Right ventricle myocardium (tissue), 1 donor: ENCODE measurements around a stretch of chr11.

DNA sequence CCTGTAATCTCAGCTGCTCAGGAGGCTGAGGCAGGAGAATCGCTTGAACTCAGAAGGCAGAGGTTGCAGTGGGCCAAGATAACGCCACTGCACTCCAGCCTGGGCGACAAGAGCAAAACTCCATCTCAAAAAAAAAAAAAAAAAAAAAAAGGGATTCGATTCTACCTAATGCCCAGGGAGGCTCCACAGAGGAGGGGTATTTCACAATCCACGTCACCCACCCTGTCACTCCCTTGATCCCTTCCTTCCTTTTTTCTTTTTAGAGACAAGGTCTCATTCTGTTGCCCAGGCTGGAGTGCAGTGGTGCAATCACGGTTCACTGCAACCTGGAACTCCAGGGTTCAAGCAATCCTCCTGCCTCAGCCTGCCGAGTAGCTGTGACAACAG is 11.5 kb upstream of the FXYD2 start:
- PRO-cap, 2 experiments: no peak in any of the 2 experiments

- PRO-cap, 2 experiments: no peak in any of the 2 experiments
These were observed 12.0 kb downstream of the IL10RA start for GRCh38 chr11:117998138-117998725.

- PRO-cap, 2 experiments: no peak in any of the 2 experiments
These were observed 4.4 kb downstream of the TMPRSS4 start for GRCh38 chr11:118081106-118081772.

- PRO-cap, 2 experiments: no peak in any of the 2 experiments
These were observed 1.6 kb upstream of the SMIM35 start for GRCh38 chr11:118088315-118088769.

DNA sequence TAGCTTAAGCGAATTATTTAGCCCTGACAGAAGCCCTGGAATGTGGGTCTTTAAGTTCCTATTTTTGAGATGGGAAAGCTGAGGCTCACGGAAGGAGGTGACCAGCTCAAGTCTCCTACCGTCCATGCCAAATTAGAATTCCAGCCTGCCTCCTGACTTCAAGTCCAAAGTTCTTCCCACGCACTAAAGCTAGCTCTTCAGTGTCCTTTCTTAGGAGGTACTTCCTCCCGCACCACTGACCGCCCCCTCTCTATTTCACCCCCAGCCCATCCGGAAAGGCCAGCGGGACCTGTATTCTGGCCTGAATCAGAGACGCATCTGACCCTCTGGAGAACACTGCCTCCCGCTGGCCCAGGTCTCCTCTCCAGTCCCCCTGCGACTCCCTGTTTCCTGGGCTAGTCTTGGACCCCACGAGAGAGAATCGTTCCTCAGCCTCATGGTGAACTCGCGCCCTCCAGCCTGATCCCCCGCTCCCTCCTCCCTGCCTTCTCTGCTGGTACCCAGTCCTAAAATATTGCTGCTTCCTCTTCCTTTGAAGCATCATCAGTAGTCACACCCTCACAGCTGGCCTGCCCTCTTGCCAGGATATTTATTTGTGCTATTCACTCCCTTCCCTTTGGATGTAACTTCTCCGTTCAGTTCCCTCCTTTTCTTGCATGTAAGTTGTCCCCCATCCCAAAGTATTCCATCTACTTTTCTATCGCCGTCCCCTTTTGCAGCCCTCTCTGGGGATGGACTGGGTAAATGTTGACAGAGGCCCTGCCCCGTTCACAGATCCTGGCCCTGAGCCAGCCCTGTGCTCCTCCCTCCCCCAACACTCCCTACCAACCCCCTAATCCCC is 10.9 kb downstream of the CD3E start:
- PRO-cap, 2 experiments: no peak in any of the 2 experiments

DNA sequence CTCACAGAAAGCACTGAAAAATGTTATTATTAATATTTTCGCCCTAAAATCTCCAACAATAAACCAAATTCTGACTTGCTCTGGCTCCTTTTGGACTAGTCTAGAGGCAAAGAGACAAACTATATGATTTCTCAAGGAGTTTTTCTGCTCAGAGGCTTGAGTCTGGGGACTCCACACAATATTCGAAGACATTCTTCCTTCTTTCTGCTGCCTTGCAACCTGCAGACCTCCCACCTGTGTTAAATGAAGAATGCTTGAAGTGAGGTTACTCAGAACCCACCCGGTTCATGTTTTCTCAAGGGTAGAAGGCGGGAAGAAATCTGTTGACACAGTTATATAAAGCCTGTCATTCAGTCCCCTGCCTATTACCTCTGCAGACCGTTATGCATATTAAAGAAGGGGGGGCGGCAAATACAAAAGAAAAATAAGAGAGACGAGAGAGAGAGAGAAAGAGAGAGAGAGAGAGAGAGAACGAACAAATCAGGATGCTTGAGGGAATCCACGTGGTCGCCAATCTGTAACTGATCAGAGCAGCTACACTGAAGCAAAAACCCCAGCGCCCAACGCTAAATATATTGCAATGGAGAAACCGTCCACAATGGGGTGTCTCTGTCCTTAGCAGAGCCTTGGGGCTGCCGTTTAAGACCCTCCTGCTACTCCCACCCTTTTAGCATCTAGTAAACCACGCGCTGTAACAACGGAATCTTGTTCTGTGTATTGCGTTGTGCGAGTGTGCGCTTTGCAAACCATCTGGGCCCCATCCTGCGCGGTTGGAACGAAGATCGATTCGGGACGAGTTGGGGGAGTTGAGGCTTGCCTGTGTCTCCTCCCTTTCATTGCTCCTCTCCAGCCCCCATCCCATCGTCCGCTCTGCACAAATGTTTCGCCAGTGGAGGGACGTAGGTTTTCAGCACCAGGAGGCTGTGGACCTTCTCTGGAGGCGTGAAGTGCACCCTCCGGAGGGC is 2.0 kb upstream of the KMT2A start:
- PRO-cap, 2 experiments: no peak in any of the 2 experiments

GRCh38 chr11:118495896-118496436 is 31.3 kb upstream of the TTC36 start:
- PRO-cap, 2 experiments: no peak in any of the 2 experiments

GRCh38 chr11:118522254-118522841 is 4.9 kb upstream of the TTC36 start:
- PRO-cap, 2 experiments: no peak in any of the 2 experiments

DNA sequence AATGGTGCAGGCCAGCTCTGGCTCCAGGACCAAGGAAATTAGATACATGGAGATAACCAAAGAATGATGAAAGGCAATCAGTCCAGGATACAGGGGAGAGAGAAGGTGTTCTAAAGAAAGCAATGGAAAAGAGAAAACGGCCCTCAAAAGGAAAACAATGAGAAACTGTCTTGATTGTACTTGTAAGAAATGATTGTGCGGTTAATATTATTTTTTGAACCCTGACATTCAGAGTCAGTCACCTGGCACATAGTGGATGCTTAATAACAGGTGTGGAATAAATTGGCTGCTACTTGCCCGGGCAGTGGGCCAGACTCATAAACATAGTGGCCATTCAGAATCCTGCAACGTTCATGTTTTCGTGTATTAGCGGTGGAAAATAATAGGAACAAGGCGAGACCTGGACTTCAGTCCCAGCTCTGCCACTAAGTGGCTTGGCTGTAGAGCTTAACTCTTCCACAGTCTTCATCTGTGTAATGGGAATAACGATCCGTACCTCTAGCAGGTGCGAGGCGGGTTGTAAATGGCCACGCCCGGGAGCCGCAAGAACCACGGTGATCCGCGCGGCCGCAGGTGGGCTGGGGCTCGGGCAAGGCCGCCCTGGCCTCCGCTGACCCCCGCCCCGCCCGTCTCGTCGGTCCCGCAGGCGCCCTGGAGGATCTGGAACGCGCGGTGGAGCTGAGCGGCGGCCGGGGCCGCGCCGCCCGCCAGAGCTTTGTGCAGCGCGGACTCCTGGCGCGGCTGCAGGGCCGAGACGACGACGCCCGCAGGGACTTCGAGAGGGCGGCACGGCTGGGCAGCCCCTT is 781 bp upstream of the TMEM25 start:
- PRO-cap, 2 experiments: peak in 1 of 2 experiments; most common plus-strand start position 738 of the sequence (in 1)

DNA sequence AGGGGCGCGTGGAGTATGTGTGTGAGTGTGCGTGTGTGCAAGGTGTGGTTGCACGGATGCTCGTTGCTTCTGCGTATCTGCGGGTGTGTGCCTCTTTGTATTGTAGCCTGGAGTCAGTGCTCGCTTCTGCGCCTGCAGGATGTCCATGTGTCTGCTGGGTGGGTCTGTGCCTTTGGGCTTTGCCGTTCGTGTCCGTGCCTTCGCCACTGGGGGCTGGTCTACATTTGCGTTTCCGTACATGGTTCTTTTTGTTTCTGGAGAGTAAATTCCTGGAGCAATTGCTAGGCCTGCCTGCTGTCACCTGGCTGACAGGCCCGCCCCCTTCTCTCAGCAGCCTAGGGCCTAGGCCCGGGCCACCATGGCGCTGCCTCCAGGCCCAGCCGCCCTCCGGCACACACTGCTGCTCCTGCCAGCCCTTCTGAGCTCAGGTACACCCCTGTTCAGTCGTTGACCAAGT is 480 bp downstream of the TMEM25 start:
- PRO-cap, 2 experiments: no peak in any of the 2 experiments

DNA sequence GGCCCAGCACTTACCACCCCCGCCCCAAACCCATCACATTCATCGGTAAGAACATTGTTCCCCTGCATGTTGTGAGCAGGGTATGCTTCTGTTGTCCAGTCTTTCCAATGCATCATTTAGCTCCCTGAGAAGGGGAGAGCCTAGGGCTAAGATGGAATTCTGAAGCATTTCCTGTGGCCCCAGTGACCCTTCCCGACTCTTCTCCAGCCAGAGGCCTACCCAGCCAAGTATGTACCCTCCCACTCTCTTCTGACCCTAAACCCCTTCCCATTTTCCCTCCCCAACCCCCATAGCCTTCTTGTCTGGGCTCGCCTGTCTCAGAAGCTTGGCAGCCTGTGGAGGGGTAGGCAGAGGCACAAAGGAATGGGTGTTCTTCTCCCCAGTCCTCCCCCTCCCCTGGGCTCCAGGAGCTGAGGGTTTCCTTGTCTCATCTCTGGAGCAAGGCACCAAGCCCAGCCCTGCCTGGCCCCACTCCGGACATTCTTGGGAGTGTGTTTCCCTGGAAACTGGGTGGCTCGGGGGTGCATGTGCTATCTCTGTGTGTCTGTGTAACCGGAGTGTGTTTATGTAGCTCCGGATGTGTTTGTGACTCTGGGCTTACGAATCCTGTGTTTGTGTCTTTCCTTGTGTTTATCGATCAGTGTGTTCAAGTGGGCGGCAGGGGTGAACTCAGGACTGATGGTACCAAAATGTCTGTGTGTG is 10.7 kb downstream of the PHLDB1 start:
- PRO-cap, 2 experiments: no peak in any of the 2 experiments

- PRO-cap, 2 experiments: no peak in any of the 2 experiments
These were observed 27.0 kb downstream of the TREH start for GRCh38 chr11:118652369-118653015.

DNA sequence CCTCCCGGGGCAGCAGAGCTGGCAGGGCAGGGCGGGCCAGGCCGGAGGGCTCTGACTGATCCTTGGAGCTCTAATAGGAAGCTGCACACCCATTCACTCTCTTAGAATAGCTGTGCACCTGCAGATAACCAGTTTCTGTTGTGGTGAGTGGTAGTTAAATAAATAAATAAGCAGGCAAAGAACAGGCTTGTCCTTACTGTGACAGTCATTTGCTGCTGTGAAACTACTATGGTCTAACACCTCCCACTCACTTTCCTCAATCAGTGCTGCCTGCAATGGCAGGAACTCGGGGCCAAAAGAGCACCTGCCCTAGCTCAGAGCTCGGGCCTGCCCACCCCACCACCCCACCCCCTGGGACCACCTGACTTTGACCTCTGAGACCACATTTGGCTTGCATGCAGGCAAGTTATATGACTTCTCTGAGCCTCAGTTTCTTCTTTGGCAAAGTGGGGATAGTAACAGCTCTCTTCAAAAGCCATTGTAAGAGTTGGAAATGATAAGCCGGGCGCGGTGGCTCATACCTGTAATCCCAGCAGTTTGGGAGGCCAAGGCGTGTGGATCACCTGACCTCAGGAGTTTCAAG is 16.4 kb upstream of the TREH start:
- PRO-cap, 2 experiments: no peak in any of the 2 experiments

- PRO-cap, 2 experiments: no peak in any of the 2 experiments
These were observed 20.8 kb upstream of the TREH start for GRCh38 chr11:118700156-118700740.

DNA sequence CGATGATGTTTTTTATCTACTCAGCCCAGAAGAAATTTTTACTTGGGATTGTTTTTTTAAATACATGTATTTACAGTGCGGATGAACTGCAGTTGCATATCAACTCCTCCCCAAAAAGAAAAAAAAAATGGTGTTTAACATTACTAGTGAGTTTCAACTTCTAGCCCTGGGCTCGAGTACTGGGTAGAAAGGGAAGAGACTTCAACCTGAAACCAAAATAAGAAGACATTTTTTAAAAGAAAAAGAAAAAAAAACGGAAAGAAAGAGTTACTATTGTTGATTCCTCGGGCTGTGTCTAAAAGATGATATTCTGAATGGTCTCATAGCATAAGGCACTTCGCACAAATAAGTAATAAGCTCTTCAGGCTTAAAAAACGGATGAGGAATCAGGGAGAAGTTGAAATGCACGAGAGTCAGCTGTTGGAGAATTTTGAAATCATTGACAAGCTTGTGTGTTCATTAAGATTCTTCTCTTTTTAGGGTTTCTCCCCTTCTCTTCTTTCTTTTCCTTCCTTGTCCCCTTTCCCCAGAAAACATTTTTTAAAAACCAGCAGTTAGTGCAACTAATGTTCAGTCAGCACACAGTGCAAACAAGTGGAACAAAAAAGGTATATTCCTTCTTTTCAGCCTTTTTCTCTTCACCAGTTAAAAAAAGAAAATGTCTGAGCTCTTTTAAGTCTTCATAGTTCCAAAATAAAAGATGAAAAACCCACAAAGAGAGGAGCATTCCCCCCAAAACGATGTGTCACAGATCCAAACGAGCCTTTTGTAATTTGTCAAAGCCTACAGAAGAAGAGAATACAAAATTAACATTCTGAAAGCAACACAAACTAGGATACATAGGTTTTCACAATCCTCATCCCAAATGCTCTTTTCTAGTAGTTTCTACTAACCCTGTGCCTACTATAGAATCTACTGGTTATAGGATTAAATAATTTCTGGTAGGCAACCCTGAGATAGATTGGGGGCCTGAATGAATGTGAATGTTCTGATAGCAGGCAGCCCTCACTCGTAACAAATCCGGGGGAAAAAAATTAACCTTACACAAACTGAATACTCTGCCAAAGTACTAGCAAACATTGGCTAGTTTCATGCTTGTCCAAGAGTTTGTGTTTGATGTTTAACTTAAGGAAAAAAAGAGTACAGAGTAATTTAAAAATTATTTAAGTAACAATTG is 39.3 kb downstream of the DDX6 start:
- PRO-cap, 2 experiments: no peak in any of the 2 experiments

DNA sequence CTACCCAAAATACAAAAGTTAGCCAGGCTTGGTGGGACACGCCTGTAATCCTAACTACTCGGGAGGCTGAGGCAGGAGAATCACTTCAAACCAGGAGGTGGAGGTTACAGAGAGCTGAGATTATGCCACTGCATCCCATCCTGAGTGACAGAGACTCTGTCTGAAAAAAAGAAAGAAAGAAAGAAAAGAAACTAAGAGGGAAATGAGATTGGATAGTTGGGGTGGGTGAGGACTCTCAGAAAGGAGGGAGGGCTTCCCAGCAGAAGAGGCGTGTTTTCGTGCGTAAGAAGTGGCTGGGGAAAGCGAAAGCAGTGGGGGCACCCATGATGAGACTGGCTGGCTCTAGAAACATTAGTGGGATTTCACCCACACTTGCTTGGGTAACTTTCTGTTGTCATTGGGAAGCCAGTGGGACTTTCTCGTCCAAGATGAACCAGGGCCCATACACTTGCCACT is 42.4 kb upstream of the CXCR5 start:
- PRO-cap, 2 experiments: no peak in any of the 2 experiments

GRCh38 chr11:118906234-118906667 is 19.5 kb downstream of the BCL9L start:
- PRO-cap, 2 experiments: no peak in any of the 2 experiments

DNA sequence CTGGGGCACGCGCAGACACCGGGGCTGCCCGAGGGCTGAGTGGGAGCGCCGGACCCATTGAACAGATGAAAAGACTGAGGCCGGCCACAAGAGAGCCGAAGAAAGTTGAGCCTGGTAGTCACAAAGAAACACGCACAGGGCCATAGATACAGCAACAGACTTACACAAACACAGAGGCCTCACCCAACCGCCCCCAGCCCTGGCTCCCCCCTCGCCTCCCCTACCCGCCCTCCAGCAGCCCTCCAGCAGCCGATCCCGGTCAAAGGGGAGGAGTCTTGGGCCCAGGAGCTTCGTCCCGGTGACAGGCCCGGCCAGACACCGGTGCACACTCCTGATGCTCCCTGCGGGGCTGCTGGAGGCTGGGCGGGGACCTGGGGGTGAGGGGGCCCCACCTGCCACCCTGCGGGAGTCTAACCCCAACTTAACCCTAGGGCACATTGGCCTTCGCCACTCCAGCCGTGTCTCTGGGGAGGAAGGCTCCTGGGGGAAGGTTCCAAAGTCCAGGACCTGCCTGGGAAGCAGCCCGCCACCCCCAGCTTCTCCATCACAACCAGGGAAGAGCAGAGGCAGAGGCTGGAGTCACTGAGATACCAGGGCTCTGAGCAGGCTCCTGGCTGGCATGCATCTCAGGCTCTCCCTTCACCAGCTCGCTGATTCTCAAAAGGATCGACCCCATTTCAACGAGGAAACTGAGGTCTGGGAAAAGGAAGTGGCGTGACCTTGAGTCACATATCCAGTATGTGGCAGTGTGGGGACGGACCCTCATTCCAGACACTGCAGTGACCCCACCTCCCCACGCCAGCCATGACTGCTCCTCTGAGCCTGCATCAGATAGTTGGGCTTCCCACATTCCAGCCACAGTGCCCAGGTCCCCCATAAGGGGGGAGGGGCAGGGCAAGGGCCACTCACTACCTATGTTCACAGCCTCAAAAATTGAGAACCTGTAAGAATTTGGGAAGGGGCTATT is 14.5 kb downstream of the BCL9L start:
- PRO-cap, 2 experiments: no peak in any of the 2 experiments

- PRO-cap, 2 experiments: no peak in any of the 2 experiments
These were observed 12.2 kb downstream of the BCL9L start for GRCh38 chr11:118913269-118914133.

DNA sequence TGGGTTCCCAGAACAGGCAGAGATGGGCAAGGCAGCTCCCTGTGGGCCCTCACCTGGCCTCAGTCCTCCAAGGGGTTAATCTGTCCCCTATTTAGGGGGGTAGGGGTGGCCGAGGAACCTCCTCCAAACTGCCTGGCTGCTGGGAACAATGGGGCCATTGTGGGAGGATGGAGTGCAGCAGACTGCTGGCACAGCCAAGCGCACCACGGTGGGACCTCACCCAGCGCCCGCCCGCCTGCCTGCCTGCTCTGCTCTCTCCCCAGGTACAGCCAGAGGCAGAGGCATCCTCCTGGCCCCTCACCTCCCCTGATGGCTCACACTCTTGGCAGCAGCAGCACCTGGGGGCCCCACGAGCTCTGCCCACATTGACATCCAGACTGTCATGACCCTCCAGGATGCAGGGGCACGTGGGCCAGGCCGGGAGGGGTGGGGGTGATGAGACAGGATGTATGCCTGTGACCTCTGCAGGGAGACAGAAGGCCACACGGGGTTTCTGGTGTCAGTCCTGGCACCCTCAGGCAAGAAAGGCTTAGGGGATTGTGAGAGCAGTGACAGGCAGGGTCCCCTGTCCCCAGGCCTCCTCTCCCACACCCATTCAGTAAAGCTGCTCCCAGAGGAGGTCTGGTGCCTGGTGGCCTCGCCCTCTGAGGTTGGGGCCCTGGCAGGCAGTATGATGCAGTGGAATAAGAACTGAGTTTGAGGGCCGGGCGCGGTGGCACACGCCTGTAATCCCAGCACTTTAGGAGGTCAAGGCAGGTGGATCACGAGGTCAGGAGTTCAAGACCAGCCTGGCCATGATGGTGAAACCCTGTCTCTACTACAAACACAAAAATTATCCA is 11.4 kb downstream of the BCL9L start:
- PRO-cap, 2 experiments: no peak in any of the 2 experiments